ENCODE data around the gene AK4.

DNA sequence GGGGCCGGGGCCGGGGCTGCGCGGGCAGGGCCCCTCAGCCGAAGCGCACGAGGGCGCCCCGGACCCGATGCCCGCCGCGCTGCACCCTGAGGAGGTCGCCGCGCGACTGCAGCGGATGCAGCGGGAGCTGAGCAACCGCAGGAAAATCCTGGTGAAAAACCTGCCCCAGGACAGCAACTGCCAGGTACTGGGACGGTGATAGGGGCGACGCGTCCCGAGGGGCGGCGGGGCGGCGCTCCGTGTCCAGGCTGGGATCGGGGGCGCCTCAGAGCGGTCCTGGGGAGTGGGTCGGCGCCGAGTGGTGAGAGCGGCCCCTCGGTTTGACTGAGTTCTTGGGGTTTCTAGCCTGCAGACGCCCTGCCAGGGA is 346 bp downstream of the RAVER2 start:
- PRO-cap, 7 experiments = peak in 2 of 7 experiments; most common plus-strand start position 268 of the sequence (in 1); most common minus-strand start position 108 of the sequence (in 1)

DNA sequence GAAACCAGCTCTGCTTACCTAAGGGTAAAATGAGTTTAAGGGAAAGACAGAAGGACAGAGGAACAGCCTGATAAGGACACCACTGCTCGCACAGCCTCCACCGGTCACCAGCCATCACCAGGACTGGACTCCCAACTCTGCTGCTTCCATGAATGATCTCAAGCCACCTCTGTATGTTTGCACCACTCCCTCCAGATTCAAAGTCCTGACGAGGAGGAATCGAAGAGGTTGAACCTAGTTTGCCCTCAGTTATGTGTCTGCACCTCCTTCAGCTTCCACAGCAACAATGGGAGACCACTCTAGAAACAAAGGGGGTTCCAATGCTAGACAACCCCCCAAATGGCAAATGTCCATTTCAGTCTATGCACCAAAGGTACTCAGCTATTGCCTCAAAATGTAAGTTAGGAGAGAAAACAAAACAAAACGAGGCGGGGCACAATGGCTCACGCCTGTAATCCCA is 72.3 kb downstream of the JAK1 start:
- PRO-cap, 7 experiments = no peak in any of the 7 experiments

DNA sequence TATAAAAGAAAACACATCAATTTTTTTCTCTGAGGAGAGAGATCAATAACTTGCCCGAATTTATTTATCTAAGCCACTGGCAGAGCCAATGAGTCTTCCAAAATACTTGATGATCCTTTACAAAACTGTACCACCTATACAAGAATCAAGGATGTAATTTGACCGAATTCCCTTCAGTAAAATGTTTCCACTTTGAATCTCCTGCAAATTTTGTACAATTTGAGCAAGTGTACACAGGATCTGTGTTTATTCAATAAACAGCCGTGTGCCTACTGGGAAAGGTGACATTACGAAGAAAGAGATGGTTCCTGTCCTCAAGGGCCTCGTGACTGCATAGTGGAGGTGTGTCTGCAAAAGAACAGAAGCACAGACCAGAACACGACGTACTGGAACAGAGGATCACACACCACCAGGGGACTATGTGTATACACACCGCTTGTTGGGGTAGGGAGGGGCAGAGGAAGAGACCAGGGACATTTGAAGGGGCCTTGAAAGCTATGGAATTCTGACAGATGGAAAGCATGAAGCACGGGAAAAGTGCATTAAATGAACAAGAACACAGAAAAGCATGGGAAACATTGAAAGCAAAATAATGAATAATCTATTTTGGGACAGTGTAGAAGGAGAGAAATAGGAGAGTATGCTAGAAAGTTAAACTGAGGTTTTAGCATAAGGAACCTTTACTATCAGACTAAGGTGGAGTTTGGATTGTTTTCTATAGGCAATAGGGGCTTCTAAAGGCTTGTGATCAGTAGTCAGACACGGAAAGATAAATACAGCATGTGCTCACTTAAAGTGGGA is 11.2 kb downstream of the JAK1 start:
- PRO-cap, 7 experiments = no peak in any of the 7 experiments

DNA sequence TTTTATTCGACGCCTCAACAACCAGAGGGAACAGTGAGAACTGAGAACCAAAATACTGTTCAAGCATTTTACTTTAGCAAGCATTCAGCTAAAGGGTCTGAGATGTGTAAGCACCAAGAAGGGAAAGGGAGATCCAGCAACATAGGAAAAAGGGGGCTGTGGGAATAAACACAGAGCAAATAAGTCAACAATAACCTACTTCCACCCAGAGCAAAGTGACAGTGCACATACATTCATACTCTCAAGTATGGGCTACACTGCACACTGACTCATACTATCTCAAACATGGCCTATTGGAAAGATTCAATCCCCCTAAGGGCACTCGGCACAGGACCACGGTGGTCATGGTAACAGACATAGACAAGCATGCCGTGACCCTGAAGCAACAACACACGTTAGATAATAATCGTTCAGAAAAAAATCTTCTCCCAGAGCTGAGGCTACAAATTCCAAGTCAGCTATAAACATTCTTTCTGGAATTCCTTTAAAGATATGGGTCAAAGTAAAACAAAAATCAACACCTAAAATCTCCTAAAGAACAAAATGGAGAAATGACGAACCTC is 16.7 kb upstream of the JAK1 start:
- PRO-cap, 7 experiments = no peak in any of the 7 experiments

GRCh38 chr1:65147421-65148368 is at the start of gene AK4:
TSS of gene AK4 (plus strand) at chr1:65148203.
- PRO-cap, 7 experiments = no peak in any of the 7 experiments

DNA sequence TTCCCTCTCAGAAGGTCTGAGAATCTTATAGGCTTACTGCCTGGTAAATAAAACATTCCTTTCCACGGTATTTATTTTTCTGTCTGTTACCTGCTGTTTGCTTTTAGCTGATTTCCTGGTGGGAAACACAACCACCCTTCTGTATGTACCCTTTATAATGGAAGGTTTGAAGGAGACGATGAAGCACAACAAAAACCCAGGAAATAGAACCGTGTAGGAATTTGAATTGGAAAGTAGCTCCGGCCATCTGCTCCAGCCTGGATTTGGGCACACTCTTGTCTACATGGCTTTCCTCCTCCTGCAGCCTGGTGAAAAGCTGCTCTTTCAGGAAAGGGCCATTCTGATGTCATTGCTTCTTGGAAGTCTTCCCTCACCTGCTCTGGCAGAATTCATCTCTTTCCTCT is 2.5 kb downstream of the AK4 start:
- PRO-cap, 7 experiments = no peak in any of the 7 experiments

DNA sequence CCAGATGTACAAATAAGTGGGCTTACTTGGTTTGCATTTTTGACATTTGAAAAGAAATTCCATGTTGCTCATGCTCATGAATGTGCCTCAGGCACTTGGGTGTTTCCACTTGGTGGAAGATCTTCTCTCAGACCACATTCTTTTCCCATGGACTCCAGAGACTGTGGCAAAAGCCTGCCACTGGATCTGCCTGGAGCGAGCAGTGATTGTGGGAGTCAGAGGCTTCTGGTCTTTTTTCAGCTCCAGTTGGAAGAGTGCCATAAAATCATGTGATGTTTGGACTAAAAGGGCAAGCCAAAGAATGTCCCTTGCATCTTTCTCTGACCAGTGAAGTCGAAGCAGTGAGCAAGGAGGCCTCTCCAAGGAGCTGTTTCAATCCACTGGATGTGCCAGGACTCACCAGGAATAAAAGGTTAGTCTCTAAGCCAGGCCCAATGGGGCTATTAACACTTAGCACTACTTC is 61.4 kb upstream of the DNAJC6 start:
- PRO-cap, 7 experiments = no peak in any of the 7 experiments

GRCh38 chr1:65255832-65256149 is 53.6 kb upstream of the DNAJC6 start:
- PRO-cap, 7 experiments = no peak in any of the 7 experiments

- PRO-cap, 7 experiments = no peak in any of the 7 experiments
Observed at GRCh38 chr1:65428203-65428783, 7.8 kb downstream of the LEPR start.

- PRO-cap, 7 experiments = no peak in any of the 7 experiments
Observed at GRCh38 chr1:65948666-65949281, 156.1 kb downstream of the PDE4B start.

GRCh38 chr1:66176083-66176555 is 357.8 kb upstream of the SGIP1 start:
- PRO-cap, 7 experiments = no peak in any of the 7 experiments

GRCh38 chr1:66282074-66282840 is 251.7 kb upstream of the SGIP1 start:
- PRO-cap, 7 experiments = peak in 7 of 7 experiments; most common plus-strand start chr1:66282602 (in 7); most common minus-strand start chr1:66282405 (in 6)

- PRO-cap, 7 experiments = no peak in any of the 7 experiments
Observed at GRCh38 chr1:66315711-66316142, 218.2 kb upstream of the SGIP1 start.

DNA sequence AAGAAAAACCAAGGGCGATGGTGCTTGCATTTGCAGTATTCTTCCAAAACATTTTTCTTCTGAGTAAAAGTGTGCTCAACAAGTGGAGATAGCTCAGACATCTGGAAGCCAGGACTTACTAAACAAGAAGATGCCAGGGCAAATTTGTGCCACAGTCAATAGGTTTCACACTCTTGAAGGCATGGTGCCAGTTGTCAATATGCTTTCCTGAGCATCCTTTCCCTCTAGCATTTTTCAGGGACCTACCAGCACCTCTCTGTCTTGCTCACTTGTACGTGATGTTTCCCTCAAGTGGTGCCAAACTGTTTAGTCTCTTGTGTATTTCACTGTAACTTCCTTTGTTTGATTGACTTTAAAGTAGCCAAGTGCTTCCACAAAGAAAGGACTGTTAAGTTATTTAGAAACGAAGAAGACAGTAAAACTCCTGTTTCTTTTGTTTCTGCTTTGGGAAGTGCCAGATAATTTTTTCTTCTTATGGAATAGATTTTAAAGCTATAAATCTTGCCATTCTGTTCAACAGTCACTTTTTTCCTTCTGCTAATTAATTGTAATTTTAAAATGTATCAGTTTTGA is 193.9 kb upstream of the SGIP1 start:
- PRO-cap, 7 experiments = peak in 2 of 7 experiments; most common plus-strand start position 272 of the sequence (in 1); most common minus-strand start position 293 of the sequence (in 1)

GRCh38 chr1:66348434-66348756 is 185.6 kb upstream of the SGIP1 start:
- PRO-cap, 7 experiments = no peak in any of the 7 experiments

GRCh38 chr1:66374442-66375267 is 159.3 kb upstream of the SGIP1 start:
- PRO-cap, 7 experiments = peak in 3 of 7 experiments; most common plus-strand start chr1:66374951 (in 2); most common minus-strand start chr1:66374697 (in 1)

- PRO-cap, 7 experiments = no peak in any of the 7 experiments
Observed at GRCh38 chr1:66395669-66395967, 138.3 kb upstream of the SGIP1 start.

- PRO-cap, 7 experiments = no peak in any of the 7 experiments
Observed at GRCh38 chr1:66449895-66450647, 83.9 kb upstream of the SGIP1 start.

DNA sequence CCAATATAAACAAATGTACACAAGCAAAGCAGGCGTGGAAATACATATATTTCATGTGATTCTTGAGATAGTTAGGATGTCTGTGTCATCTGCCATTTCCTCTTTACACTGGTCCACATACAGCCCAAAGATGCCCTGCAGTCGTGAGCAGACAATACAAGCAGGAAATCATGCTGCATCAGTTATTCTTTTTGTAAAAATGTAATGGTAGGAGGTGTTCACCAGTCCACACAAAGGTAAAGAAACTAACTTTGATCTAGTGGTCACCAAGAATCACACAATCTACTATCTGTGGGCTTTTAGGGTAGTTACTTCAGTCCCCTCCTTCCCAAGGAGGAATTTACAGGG is 30.5 kb downstream of the SGIP1 start:
- PRO-cap, 7 experiments = no peak in any of the 7 experiments

GRCh38 chr1:67339620-67340179 is 32.0 kb downstream of the IL12RB2 start:
- PRO-cap, 7 experiments = no peak in any of the 7 experiments

All from T-cell (primary cell).